M059J (cell line): Measurements from ENCODE around the gene ADAT2.

- RAMPAGE, long total RNA: no peak
These were observed 1.1 kb upstream of the HIVEP2 start for GRCh38 chr6:142946246-142946399.

DNA sequence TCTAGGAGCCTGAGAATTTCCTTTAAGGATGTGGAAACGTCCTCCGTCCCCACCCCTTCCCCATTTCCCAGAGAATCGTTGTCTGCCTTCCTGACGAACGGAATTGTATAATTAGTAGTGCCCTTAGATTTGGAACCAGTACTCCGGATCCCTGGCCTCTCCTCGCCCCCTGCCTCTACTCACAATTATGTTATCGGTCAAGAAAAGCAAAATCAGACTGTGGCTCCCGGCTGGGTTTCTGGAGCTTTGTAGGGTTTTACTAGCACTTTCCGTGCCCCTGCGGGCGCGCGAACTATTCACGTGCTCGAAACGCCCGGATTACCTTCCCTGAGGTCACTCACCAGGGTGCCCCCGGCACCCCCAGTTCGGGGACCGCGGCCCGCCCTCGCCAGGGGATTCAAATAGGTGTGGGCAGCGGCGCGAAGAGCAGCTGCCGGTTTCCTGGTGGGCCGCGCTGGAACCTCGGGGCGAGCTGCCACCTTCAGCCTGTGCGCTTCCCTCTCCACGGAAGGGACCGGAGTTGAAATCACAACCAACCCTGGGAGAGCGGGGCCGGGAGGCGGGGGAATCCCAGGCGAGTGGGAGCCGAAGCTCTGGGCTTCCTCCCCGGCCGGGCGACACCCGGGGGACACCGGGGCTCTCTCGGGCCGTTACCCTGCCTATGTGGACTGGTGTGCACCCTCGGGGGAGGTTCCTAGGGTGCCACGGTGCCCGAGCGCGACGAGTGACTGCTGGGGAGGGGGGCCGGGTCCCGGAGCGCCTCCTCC, 1.9 kb upstream of the HIVEP2 start:
- RAMPAGE, long total RNA: no peak

GRCh38 chr6:143450004-143451022, at the start of gene ADAT2:
ADAT2 (minus strand) TSS chr6:143450695.
- RAMPAGE, long total RNA: no peak

- RAMPAGE, long total RNA: no peak
These were observed 5.9 kb downstream of the PEX3 start for GRCh38 chr6:143456577-143456900.

DNA sequence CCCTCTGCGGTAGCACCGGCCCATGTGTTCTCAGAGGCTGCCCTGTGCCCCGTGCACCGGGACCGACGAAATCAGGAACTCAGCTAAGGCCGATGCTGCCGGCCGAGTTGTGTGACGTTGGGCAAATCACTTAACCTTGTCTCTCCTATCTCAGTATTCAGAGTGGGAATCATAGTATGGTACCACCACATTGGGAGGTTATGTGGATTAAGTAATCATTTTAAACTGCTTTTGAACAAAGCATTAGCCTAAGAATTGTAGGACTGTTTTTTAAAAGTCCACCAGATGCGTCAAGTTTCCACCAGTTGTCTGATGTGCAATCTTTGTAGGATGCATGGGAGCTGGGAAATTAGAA, 26.6 kb upstream of the FUCA2 start:
- RAMPAGE, long total RNA: no peak

DNA sequence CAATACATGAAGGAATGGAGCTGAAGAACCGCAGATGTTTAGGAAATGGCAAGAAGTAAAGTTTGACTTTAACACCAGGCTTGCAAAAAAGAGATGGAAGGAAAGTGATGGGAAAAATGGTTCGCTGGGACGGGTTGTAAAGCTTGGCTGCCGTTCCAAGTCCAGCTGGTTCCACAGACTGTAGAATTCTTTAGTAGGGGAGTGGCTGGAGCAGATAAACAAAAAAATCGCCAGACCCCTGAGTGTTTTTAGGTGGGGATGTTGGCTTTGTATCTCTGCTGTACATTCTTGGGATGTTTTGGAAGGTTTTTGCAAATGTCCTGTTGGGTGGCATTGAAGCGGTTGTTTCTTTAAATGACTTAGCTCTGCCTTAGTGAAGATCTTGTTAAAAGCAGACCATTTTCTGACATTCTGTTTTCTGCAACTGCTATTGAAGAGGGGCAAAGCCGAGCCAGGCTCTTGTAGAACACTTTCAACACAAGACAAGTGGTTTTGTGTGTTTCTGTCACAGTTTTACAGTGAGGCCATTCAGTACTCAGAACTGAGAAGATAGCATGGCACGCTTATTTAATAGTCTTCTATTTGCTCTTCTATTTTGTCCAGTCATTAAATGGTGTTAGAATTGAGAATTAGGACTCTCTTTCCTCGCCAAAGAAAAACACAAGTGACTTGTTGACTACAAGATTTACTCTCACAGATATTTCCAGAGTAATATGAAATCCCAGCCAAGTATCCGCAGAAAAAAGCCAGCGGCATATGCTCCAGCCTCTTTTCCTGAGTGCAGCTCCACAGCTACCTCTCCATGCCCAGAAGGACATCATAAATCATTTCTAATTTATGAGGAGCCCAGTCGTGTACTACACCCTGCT, 65.7 kb downstream of the PHACTR2 start:
- RAMPAGE, long total RNA: no peak

DNA sequence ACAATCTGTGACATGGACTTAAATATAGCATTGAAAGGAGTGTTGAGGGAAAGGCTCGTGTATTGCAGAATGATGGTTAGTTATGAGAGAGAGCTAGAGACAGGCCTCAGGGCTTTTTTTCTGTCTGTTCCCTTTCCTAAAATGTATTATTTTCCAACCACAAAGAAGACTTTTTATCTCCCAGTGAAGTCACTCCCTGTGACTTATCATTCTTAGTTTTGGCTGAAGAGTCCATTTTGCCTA, 37.4 kb upstream of the LTV1 start:
- RAMPAGE, long total RNA: no peak

DNA sequence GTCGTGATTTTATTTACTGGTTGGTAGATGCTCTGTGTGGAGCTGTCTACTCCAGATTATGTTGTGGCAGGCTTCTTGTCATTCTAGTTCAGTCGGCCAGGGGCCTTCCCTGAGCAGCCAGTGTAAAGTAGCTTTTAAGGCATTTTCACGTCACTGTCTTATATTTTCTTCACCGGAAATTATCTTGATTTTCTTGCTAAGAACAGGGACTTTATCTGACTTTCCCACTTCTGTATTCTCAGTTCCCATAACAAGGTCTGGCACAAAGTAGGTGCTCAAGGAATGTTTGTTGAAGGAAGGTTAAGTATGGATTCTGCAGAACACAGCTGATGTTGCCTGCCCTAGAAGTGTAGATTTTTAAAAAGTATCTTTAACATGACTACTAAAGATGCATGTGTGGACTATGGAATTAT, 887 bp downstream of the LTV1 start:
- RAMPAGE, long total RNA: no peak

GRCh38 chr6:143962863-143964010, 44.8 kb downstream of the PLAGL1 start:
- RAMPAGE, long total RNA: no peak

DNA sequence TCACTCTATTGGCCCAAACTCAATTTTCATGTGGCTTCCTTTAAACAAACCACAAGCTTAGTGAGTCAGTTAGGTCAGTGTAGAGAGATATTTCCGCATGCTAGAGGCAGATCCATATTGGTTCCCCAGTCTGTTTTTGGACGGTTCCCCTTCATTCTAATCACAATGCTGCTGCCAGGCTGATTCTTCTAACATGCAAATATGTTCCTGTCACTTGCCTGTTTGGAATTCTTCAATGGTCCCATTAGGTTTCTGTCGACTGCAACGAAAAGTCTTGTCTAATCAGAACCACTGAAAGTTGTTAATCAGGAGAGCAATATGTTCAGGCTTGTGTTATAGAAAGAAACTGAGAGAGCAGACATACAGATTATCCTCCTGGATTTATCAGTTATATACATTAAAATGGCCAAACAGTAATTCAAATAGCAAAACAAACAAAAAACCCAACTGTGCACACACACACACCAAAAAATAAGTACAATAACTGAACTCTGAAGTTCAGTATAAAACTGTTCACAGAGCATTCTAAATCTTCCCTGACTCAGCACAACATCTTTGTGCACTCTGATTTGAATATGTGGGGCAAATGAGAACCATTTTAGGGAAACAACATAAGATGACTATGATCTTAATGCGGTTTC, 42.0 kb downstream of the PLAGL1 start:
- RAMPAGE, long total RNA: no peak

DNA sequence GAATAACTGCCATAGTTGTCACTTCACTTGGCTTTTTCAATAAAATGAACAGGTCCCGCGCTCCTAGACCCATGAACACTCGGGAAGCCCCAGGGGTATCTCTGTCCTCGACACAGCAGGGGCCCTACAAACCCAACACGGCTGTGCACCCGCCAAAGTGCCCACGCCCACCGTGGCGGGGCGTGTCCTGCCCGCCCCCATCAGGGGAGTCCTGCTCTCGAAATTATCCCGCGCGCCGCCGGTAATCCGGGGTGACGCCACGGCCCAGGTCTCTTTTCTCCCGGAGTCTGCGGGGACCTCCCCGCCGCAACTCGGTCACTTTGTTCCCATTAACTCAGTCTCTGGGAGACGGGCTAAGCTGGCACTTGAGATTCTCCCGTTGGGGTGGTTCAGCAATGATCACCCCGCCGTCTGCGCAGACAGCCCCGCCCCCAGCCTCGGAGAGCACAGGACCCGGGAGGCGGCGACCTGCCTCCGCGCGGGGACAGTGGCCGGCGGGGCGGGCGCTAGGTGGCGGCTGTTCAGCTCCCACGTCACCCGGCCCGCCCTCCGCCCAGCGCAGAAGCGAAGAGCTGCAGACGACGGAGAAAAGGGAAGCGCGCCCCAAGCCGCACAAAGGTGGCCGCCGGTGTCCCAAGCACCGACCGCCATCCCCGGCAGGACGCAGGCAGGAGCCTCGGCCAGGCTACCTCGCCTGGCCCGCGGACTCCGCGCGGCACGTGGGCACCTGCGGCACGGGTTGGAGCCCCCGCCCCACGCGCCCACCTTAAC, 31.6 kb downstream of the SF3B5 start:
- RAMPAGE, long total RNA: no peak

DNA sequence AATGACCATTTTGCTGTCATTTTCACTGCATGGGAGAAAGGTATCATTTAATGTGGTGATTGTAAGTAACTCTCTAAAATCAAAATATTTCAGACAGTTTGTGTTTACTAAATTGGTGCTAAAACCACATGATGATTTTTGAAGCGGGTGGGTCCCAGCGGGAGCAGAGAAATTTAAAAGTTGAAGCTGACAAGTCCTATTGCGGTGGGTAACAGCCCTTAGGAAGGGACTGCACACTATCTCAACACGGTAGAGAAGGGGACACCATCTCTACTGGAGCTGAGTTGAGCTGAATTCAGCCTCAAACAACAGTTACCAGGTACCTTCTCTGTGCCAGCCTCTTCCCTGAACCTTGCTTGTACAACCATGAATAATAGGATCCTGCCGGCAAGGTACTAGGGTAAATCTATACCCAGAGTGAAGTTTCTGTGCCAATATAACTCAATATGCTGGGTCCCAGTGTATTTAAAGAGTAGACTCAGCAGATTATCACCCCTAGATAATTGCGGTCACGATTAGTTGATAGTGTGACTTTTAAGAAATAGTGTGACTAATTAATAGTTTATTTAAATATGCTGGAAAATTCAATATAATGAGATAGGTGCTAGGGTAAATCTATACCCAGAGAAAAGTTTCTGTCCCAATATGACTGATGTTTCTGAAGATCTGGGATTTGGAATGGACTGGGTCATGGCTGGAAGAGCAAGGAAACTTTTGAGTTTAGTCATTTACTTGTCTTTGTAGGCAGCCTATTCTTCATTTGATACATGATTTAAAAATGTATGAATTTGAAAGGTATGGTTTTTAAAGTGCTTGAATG, 1.6 kb downstream of the STX11 start:
- RAMPAGE, long total RNA: no peak

DNA sequence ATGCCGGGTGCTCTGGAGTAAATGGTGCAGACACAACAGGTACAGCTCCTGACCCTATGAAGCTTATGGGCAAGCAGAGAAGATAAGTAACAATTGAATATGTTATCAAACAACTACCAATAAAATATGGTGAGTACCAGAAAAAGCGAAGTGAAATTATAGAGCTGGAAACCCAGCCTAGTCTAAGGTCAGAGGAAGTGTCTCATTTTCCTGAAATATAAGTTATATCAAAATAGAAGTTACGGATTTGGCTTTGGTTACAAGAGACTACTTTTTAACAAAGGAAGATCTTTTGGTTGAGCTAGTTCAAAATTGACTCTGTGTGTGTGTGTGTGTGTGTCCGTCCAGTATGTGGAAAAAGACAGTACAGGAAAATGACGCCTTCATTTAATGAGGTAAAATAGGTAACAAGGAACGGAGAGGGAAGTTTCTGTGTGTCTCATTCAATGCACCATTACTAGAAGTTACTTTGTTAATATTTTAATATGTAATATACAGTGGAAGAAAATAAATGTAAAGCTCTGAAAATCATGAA, 8.9 kb downstream of the STX11 start:
- RAMPAGE, long total RNA: no peak

DNA sequence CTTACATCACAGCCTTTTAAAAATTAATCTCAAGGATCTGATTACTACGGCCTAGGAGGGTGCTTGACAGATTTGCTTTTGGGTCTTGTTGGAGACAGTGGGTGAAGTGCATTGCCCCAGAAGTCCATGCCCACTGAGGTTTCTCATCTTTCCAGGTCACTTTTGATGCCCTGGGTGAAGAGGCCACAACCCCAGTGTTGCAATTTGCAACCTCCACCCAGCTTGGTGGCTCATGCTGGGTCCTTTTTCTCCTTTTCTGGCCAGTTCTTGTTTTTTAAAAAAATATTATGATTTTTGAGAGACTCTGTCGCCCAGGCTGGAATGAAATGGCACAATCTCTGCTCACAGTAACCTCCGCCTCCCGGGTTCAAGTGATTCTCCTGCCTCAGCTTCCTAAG, 9.4 kb downstream of the STX11 start:
- RAMPAGE, long total RNA: no peak

DNA sequence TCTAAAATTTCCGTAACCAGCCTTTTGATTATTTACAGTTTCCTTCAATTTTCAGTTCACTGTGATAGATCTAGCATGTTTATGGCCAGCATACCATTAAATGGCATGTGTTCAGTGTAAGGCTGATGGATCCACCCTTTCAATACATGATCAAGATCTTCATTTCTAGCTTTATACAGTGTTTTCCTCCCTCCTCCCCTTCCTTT, 19.0 kb downstream of the STX11 start:
- RAMPAGE, long total RNA: no peak

- RAMPAGE, long total RNA: no peak
These were observed 40.2 kb downstream of the STX11 start for GRCh38 chr6:144190460-144191025.

DNA sequence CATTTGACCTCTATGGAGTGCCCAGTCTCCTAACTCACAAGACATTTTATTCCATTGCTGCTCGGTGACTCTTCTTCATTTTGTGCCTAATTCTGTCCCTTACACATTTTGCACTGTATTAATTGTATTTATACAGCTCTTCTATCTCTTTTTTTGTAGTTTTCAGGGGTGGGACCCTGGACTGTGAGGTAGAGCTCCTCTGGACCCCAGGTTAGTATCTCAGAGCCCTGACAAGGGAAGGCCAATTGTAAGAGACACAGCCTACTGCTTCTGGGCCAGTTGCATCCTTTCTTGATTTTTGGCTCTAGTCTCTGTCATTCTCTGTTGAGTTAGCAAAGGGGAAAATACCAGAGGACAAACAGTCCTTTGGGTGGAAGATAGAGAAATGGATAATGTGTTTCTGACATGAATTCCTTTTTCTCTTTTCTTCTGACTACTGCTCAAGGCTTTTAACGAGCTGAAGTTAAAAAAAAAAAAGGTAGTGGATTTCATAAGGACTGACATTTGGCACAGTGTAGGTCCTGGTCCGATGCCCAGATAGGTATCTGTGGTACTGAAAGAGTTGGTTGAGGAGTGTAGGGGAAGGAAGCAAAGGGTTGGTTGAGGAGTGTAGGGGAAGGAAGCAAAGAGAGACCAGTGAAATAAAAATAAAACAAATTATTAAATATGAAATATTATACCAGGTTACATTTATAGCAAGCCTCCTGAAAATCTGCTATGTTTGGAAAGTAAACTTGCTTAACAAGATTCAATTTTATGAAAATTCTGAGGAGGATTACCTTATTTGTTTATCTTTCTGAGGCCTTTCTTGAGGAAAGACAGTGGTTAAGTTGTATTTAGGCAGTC, 11.7 kb downstream of the UTRN start:
- RAMPAGE, long total RNA: no peak

DNA sequence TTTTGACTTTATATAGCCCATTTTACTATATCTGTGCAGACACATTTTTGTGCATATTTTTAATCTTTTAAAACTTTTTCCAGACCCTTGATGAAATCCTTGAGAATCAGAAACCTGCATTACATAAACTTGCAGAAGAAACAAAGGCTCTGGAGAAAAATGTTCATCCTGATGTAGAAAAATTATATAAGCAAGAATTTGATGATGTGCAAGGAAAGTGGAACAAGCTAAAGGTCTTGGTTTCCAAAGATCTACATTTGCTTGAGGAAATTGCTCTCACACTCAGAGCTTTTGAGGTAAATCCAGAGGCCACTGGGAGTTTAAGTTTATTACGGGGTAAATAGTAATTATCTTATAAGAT, 177.4 kb downstream of the UTRN start:
- RAMPAGE, long total RNA: no peak

GRCh38 chr6:144557063-144557632, 272.0 kb downstream of the UTRN start:
- RAMPAGE, long total RNA: no peak

- RAMPAGE, long total RNA: no peak
These were observed 345.7 kb downstream of the UTRN start for GRCh38 chr6:144630827-144631187.